NCI-H460 (cell line): ENCODE measurements around a stretch of chr7.

GRCh38 chr7:105788026-105788792 lies 88.2 kb downstream of the ATXN7L1 start:
RAMPAGE:
- cytosol, long total RNA: no peak
- long total RNA: no peak
- nucleus, long total RNA: no peak

DNA sequence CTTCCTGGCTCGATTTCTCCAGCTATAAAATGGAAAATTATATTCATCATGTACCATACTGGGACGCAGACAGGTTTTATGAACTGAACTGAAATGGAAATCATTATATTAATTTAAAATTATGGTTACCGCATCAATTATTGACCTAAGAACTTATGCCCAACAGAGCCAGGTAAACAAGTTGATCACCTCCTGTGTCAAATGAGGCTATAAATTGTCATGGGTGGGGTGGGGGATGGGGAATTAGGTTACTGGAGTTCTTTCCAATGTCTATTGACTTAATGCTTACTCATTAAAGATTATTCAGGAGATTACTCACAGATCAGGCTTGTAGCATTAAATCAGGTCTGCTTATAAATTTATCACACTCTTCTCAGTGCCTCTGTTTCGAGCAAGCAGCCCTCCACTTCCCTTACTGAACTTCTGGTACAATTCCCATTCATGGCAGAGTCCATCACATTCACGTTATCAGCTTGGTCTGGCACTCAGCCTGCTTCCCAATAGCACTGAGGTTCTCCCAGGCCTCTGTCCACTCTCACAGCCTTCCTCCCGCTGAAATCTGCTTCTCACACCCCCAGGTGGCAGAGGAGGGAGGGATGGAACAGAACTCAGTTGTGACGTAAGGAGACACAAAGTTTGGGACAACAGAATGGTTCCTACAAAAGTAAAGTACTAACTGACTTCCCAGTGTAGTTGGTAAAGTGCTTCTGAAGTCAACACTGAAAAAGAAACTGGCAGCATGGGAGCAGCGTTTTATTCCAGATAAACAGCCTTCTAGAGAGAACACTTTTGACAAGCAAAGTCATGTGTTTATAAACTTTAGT lies 81.7 kb downstream of the ATXN7L1 start:
RAMPAGE:
- cytosol, long total RNA: no peak
- long total RNA: no peak
- nucleus, long total RNA: no peak

DNA sequence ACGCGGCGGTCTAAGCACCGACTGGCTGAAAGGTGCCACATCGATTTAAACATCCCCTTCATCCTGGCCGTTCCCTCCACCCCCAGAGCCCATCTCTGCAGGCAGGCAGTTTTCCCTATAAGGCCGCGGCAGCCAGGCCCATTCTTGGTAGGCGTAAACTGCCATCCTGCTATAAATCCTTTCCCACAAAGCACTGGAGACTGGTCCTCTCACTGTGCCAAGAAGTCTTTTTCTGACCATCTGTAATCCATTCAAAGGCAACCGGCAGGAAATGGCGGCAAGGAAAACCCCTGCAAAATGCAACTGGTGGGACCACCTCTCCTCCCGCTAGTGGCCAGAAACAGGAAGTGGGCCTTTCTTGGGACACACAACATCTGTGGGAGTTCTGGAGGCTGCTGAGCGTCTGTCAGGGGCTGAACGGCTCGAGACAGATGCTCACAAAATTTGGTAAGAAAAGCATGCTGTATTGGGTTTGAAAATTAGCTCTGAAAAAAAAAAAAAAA lies 22.4 kb downstream of the ATXN7L1 start:
RAMPAGE:
- cytosol, long total RNA: no peak
- long total RNA: no peak
- nucleus, long total RNA: no peak

DNA sequence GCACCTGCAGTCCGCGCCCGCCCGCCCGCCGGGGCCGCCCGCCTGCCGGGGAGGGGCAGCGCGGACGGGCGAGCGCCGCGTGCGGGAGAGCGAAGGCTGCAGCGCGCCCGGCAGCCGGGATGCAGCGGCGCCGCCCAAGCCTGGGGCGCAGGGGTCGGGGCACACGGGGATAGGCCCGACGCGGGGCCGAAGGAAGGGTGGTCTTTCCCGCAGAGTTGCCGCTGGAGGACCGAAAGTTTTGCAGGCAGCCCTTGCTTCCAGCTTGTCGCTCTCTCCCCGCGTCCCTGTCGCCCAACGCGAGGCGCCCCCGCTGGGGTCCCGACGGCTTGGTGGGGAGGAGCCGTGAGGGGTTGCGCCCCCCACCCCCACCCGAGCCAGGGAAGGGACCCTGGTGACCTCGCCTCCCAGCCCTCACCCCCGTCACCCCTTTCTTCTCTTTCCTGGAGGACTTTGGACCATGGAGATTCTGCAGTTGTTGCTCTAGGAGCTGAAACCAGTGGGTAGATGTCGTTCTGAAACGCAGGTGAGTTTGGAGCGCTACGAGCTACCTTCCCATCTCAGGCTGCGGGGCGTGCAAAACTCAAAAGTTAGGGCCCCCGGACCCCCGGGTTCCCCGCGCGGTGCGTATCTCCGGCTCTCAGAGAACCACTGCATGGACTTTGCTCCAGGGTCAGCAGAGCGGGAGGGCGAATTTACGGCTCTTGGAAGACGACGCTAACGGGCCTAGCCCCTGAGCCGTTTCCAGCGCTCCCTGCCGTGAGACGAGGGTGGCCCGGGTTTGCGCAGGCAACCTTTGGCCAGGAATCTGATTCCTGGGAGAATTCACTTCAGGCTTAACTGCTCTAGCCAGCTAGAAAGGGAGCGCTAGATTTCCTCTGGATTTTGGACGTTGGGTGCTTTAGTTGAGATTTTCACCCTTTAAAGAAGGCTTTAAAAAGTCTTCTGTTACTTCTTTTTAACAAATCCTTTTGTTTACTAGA lies 626 bp upstream of the ATXN7L1 start:
RAMPAGE:
- cytosol, long total RNA: no peak
- long total RNA: no peak
- nucleus, long total RNA: no peak

GRCh38 chr7:105975952-105976679 lies 13.1 kb downstream of the CDHR3 start:
RAMPAGE:
- cytosol, long total RNA: no peak
- long total RNA: no peak
- nucleus, long total RNA: no peak

GRCh38 chr7:105990731-105990999 lies 27.6 kb downstream of the CDHR3 start:
RAMPAGE:
- cytosol, long total RNA: no peak
- long total RNA: no peak
- nucleus, long total RNA: no peak

GRCh38 chr7:106064822-106065779 lies 47.0 kb downstream of the SYPL1 start:
RAMPAGE:
- cytosol, long total RNA: no peak
- long total RNA: no peak
- nucleus, long total RNA: no peak

RAMPAGE:
- cytosol, long total RNA: no peak
- long total RNA: no peak
- nucleus, long total RNA: no peak
Measured at GRCh38 chr7:106138758-106139477, 26.8 kb upstream of the SYPL1 start.

DNA sequence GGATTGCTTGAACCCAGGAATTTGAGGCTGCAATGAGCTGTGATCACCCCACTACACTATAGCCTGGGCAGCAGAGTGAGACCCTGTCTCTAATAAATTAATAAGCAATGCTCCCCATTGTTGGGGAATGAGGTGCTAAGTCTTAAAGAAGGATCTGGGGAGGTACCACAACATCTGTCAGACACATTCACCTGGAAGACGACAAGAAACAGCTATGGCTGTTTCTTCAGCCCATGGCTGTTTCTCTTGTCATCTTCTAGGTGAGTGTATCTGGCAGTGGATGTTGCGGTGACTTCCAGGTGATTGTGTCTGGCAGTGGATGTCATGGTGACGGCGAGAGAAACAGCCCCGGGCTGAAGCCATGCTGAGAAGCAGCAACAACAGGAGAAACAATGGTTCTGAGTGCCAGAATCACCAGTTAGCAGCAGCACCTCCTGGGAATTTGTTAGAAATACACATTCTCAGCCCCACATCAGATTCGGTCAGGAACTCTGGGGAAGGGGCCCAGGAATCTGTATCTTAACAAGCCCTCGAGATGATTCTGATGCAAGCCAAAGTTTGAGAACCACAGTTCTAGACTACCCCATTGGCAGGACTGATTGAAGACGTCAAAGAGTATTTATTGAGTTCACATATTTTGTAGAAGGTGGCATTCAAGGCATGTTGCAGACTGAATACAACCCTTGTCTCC lies 68.6 kb upstream of the SYPL1 start:
RAMPAGE:
- cytosol, long total RNA: no peak
- long total RNA: no peak
- nucleus, long total RNA: no peak

DNA sequence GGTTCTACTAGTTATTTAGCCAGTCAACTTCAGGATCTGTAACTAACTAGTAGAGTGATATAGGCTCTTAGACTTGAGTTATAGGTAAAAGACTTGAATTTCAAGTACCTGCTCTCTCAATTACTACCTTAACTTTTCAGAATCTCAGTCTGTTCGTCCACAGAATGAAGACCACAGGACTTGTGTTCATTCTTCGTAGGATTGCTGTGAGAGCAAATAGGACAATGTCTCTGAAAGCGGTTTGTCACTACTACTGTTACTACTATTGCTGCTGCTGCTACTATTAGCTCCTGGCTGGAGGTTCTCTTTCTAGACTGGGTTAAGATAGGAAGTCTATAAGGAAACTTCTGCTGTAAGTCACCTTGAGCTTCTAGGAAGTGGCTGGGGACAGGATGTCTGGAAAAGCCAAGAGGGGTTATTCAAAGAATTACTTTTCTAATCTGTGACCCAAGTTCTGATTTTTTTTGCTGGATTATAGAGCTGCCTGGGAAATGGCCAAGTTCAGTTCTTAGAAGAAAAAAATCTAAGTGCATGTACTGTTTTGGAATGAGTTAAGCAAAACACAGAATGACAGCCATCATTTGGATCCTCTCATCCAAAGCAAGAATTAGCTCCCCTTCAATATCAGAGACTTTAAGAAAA lies 62.3 kb downstream of the NAMPT start:
RAMPAGE:
- cytosol, long total RNA: no peak
- long total RNA: no peak
- nucleus, long total RNA: no peak

DNA sequence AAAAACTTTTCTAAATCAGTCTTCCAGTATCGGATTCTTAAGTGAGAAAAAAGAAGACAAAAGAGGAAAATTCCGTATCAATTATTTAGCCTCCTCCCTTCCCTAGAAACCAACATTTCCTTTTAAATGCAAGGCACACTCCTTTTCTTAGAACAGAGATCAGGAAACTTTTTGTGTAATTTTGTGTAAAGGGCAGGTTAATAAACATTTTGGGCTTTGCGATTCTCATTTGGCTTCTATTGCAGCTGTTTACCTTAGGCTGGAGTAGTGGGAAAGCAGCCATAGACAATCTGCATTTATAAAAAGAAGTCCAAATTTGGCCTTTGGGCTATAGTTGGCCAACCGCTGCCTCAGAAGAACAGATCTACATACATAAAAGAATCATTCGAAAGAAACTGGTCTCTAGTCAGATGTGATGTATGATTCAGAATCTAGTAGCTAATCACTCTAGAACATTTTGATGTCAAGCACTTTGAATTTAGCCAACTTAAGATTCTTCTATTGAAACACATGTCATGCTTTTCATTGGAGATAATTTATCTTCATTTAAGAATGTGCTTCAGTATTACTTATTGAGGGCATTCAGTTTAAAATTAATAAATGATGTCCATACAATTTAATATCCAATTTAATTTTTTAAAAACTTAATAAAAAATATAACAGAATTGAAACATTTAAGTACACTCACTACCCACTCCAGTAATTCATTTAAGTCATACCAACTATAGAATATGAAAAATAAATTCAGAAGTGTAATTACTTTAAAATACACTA lies 35.2 kb downstream of the NAMPT start:
RAMPAGE:
- cytosol, long total RNA: no peak
- long total RNA: no peak
- nucleus, long total RNA: no peak

DNA sequence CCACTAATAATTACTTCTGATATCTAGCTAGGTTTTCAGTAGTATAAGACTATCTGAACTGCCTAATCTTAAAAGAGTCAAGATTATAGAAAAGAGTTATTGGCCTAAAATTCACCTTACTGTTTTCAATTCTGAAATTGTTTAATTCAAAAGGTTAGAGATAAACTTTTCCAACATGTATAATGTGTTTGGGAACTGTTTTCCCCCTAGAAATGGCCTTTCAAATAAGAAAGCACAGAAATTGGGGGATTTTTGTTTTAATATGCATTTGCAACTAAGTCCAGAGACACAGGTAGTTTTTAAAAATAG lies 8.8 kb downstream of the NAMPT start:
RAMPAGE:
- cytosol, long total RNA: no peak
- long total RNA: no peak
- nucleus, long total RNA: no peak

DNA sequence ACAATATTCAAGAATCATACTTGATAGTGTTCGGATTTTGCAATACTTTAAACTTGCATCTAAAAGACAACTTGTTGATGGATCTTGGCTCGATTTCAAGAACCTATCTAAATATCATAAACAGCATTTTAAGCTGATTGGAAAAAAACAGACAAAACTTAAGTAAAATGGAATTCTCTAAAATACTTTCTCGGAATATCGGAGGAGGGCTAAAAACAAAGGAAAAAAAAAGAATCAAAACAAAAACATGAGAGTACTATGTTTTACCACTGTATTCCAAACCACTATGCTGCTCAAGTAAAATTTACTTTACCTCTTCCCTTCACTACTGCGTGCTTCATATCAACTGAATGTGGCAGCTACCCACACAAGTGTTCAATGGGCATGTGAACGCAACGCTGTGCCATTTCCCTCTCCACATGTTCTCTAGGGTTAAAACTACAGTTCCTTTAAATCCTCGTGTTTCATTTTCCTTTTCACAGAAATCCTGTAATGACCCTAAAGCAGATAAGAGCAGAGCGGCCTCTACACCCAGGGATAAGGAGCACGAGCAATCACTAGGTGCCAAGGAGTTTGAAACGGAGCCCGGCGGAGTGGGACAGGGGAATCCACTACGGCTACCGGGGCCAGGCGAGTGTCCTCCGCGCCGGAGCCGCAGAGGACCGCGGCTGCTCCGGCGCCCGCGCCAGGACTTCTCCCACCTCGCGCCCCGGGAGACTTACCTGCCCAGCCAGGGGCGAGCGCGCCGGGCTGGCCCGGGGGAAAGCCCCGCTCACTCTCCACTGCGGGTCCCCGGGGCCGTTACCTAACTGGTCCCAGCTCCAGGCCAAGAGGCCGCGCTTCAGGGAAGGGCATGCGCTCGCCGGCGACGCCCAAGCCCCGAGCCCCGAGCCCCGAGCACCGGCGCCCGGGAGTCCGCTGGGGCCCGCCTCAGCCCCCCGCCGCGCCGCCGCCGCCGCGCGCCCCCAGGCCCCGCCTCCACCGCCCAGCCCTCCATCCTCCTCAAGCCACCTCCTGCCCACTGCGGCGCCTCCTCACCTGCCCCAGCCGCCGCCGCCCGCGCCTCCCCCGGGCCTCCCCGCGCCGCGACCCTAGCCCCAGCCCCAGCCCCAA lies 801 bp downstream of the NAMPT start:
RAMPAGE:
- cytosol, long total RNA: start-site peak on the minus strand centred at position 869 of the sequence, 107 bp wide, 205 and 200 reads in 2 replicates
- long total RNA: start-site peak on the minus strand centred at position 868 of the sequence, 105 bp wide, 87 and 400 reads in 2 replicates
- nucleus, long total RNA: no peak

RAMPAGE:
- cytosol, long total RNA: no peak
- long total RNA: no peak
- nucleus, long total RNA: no peak
Measured at GRCh38 chr7:106326555-106327138, 41.9 kb upstream of the NAMPT start.

RAMPAGE:
- cytosol, long total RNA: no peak
- long total RNA: no peak
- nucleus, long total RNA: no peak
Measured at GRCh38 chr7:106327314-106327700, 42.5 kb upstream of the NAMPT start.

GRCh38 chr7:106430690-106431222 lies 146.0 kb upstream of the NAMPT start:
RAMPAGE:
- cytosol, long total RNA: no peak
- long total RNA: no peak
- nucleus, long total RNA: no peak

DNA sequence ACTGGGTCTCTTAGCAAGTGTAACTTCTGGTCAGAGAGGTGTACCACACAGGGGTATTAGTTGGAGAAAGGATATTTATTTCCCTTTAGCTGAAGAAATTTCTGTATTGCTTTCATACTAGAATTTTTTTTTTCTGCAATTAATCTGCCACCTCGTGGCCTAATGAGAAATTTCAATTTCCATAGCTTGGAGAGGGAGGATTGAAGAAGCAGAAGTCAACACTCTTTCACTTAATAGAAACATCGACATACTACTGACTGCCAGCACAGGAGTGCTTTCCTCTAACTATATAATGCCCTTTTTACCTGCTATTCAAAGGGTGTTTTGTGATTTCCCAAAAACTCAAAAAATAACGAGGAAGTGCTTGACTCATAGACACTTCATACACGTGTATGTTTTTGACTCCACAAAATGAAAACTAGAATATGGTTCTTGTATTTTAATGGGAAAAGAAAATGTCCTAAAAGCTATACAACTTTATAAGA lies 177.7 kb upstream of the NAMPT start:
RAMPAGE:
- cytosol, long total RNA: no peak
- long total RNA: no peak
- nucleus, long total RNA: no peak

DNA sequence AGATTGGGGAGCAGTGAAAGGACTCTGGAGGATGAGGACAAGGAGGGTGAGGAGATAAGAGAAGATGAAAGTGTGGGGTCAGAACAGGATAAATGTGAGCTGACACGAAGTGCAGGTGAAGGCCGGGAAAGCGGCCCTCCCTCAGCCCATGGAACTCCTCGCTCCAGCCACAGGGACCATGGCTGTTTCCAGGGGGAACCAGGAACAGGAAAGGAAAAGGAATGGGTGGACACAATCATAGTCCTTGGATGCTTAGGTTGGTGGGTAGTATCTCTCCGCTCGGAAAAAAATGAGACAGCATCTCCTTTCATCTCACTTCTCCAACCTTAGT lies 150.6 kb downstream of the CCDC71L start:
RAMPAGE:
- cytosol, long total RNA: no peak
- long total RNA: no peak
- nucleus, long total RNA: no peak

DNA sequence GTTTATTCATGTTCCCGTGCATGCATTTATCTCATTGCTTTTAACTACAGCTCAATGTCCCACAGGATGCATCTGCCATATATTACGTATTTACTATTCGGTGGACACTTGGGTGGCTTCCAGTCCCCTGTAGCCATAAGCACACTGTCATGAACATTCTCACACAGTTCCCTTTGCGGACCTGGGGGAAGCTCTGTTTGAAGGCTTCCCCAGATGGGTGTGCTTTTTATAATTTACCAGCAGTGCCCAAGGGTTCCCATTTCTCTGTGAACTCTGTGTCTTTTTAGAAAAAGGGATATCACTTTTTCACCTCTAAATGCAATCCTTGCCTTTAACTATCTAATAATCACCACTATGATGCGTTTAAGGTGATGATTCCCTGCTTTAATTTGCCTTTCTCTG lies 122.2 kb downstream of the CCDC71L start:
RAMPAGE:
- cytosol, long total RNA: no peak
- long total RNA: no peak
- nucleus, long total RNA: no peak

DNA sequence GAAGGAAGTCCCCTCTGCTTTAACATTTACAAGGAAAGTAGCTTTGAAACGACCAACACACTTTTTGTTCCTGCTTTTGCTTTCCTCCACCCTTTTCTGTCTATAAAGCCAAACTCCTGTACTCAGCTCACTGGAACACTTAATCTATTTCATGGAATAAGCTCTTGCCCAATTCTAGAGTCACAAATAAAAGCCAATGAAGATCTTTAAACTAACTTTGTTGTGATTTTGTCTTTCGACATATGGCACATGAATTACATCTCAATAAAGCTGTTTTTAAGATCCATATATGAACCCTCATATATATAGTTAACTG lies 86.9 kb upstream of the CCDC71L start:
RAMPAGE:
- cytosol, long total RNA: no peak
- long total RNA: no peak
- nucleus, long total RNA: no peak